ENCODE measurements around a stretch of chr17.

GRCh38 chr17:45940839-45941302, 46.5 kb downstream of the MAPT start:
- PRO-cap: no peak

GRCh38 chr17:46054479-46055059, 55.5 kb downstream of the STH start:
- PRO-cap: no peak

- PRO-cap: no peak
These were observed 76.1 kb downstream of the KANSL1 start for GRCh38 chr17:46117043-46117530.

DNA sequence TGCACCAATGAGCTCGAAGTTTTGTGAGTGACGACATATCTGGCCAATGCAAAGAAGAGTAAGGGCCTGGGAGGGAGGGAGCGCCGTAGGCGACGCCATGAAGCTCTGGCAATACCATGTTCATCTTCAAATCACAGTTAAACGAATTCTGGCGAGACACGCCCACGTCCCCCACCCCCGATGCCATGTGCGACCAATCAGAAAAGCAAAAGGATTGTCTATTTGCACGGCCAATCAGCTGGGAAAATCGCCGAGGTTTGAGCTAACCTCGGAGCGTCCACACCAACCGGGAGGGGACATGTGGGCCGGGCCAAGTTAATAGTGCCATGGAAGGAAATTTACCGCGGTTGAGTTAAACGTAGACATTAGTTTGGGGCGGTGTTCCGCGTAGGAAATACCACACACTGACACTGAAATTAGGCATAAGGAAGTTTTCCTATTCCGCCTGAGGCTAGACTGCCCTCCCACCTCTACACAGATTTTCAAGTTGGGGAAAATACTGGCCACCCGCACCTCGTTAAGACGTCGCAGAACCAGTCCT, 320 bp upstream of the ARL17B start:
- PRO-cap: no peak

DNA sequence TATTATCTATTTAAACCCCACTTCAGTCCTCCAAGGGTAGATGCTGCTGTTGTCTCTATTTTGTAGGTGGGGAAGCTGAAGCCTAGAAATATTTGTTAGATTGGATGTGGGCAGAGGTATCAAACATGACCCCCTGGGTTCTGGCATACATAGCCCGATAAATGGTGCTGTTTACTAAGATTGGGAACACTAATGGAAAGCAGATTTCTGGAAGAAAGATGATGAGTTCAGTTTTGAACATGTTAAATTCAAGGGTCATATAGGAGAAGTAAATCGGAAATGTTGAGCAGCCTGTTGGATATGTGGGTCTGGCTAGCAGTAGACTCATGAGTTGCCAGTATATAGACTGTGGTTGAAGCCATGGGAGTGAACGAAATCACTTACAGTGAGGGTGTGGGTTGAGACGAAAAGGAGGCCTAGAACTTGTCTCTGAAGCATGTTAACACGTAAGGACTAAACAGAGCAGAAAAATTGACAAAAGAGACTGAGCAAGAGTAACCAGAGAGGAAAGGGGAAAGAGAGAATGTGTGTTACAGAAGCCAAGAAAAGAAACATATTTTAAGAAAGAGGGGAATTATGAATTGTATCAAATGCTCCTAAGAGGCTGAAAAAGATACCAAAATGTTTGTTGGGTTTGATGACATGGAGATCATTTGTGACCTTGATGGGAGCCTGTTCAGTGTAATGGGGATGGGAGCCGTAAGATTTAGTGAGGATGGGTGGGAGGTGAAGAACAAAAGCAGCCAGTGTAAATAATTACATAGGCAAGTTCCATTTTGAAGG, 106.0 kb downstream of the WNT3 start:
- PRO-cap: no peak

DNA sequence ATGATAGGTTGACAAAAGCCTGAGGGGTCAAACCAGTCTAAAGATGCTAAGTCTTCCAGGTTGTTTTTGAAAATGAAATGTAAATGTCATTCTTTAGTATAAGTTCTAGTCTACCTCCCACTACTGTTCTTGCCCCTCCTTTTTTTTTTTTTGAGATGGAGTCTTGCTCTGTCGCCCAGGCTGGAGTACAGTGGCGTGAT, 102.5 kb downstream of the WNT3 start:
- PRO-cap: no peak

GRCh38 chr17:46770998-46771687, 47.3 kb downstream of the WNT3 start:
- PRO-cap: bidirectional peak, plus-strand start at chr17:46771252, minus-strand start at chr17:46771139; bidirectional peak, plus-strand start at chr17:46771554, minus-strand start at chr17:46771493

DNA sequence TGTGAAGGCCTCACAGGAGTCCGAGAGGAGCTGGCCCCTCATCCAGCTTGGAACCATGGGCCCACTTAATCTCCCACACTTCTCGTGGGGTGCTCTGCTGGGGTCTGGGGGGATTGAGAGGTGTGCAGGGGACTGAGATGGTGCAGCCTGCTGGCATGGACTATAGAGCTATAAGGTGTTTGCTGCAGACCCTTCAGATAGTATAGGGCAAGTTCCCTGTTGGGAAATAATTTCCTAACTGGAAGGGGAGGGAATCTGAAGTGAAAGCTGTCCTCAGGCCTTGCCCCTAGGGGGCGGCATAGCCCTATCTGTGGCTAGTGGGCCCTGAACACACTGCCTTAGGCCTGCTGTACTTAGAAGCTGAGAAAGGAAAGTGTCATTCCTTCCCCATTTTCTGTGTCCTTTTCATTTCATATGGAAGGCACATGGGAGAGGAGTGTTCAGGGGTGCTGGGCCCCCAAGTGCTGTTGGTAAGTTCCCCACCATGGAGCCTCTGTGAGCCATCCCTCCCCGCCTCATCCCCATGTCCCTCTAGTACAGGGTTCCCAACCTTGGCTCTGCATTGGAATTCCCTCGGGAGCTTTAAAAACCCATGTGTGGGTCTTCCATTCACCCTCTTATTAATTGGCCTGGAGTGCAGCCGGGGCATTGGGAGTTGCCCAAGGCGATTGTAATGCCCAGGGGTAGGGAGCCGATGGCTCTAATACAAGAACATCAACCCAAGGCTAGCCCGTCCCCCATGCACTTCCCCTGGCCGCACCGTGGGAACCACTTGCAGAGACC, 19.6 kb downstream of the GOSR2 start:
- PRO-cap: no peak

GRCh38 chr17:46977901-46979106, 749 bp downstream of the RPRML start:
- PRO-cap: no peak

DNA sequence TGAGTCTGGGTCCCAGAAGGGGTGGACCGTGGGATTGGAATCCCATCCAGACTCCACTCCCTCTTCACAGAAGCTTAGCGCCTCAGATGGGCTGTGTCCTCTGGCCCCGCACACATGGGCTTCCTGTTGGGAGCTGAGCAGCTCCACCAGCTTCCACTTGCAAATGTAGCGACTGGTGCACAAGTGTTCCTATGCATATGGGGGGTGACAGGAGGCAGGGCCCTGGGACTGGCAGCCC, 31.0 kb upstream of the RPRML start:
- PRO-cap: no peak

GRCh38 chr17:47017019-47017320, 37.9 kb upstream of the RPRML start:
- PRO-cap: no peak

DNA sequence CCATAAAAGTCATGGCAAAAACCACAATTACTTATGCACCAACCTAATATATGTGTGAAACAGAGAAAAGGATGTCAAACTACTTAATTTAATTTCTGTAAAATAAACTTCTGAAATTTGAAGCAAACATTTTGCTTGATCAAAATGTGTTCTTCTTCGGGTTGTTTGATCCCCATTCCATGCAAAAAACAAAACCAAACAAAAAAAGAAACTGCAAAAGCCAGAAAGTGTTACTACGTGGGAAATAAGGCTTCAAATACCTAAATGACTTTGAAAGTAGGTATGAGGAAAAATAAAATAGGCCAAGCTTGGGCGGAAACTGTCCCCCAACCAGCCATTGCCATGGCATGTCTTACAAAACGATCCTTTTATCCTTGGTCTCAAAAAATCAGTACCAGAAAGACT, 70.6 kb downstream of the CDC27 start:
- PRO-cap: no peak

DNA sequence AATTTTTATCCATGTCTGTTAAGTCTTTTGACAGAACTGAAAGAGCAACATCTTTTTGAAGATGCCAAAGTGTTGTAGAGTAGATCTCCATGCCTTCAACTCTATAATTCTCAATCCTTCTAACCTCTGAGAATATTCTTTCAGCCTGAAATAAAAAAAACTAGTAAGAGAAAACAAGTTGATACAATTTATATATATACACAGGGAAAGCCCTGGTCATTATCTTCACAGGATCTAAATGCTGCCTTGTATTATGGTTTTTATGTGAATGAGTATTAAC, 50.4 kb downstream of the CDC27 start:
- PRO-cap: no peak

DNA sequence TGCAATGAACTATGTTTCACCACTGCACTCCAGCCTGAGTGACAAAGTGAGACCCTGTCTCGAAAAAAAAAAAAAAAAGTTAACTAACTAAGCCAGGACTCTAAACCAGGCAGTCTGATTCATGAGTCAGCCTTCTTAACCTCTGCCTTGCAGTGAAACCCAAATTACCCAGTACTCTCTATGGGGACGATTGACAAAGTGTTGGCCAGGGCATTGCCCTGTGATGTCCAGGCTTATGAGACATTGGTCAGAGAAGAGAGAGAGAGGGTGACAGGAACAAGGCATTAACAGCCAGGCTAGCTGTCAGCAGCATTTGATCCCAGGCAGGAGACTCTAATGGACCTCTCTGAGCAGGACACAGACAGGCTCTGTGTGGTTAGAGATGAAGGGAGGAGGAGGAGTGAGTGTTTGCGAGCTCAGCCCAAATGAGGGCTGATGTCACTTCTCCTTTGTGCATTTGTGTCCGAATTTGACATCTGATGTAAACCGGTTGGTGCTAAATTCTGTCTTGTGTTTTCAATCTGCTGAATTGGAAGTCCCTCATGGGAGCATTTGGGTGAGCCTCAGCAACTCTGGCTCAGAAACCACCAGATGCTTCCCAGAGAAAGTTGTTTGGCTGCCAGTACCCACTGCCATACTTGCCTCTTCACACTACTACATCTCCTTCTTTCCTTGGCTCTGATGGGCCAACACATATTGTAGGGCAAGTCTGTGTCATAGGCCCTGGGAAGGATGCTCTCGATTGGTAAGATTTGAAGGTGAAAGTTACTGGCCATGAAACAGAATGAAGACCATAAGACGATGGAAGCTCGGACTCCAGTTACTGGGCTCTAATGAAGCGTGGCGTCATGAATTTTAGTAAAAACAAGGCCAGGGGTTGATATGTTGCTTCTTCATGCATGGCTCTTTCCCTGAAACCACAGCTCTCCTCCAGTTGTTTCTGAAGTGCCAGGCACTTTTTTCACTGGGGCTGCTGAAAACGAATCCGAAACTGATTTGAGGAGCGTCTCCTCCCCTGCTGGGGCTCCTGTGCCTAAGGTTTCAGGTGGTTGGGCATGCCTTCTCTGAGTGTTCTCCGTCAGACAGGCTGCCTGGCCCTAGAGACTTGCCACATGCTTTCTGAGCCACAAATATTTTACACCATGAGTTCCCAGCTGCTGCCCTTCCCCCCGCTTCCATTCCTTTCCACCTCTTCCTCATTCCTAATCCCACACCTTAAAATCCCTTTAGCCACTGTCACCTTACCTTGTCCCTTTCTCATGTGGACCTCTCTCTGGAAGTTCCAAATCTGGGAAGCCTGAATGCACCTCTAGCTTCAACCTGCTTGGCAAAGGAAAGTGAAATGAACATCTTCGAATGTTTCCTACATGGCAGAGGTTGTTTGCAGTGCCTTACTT, 4.0 kb upstream of the MYL4 start:
- PRO-cap: unidirectional peak, plus-strand start at position 313 of the sequence; bidirectional peak, plus-strand start at position 538 of the sequence, minus-strand start at position 370 of the sequence

DNA sequence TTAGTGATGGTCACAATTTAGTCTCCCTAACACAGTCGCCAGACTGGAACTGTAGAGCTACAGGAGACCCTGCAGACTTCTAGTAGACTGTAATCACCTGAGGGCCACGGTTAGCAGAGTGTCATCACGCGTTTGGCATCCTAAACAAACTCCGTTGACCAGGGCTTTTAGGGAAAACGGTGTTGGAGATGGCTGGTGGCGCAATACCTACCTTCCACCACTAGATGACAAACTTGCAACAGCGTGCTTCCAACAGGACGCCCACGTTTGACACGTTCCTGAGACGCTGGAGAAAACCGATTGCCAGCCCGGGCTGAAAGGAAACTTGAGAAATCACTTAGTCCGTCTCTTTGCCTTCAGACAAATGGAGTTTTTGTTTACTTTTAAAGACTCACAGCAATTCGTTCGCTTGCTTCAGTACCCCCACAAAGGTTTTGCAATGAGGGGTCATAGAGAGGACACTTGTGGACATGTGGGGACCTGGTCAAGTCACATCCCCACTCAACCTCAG, 20.6 kb downstream of the MYL4 start:
- PRO-cap: no peak

DNA sequence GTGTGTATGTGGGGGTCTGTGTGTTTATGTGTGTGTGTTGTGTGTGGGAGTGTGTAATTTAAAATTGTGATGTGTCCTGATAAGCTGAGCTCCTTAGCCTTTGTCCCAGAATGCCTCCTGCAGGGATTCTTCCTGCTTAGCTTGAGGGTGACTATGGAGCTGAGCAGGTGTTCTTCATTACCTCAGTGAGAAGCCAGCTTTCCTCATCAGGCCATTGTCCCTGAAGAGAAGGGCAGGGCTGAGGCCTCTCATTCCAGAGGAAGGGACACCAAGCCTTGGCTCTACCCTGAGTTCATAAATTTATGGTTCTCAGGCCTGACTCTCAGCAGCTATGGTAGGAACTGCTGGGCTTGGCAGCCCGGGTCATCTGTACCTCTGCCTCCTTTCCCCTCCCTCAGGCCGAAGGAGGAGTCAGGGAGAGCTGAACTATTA, 13.4 kb upstream of the EFCAB13 start:
- PRO-cap: no peak

- PRO-cap: no peak
These were observed 92.3 kb upstream of the NPEPPS start for GRCh38 chr17:47438119-47439413.

GRCh38 chr17:47677643-47678673, 16.0 kb upstream of the TBKBP1 start:
- PRO-cap: no peak

GRCh38 chr17:47683026-47683212, 11.0 kb upstream of the TBKBP1 start:
- PRO-cap: no peak

- PRO-cap: no peak
These were observed 9.5 kb upstream of the TBKBP1 start for GRCh38 chr17:47684149-47685088.

Data from tibial artery (tissue), 1 donor.